Right cardiac atrium (tissue), 1 donor: ENCODE measurements around a stretch of chr5.

- PRO-cap: no peak
These were observed 1.3 kb downstream of the HOMER1 start for GRCh38 chr5:79512638-79512944.

GRCh38 chr5:79512945-79513850, 736 bp downstream of the HOMER1 start:
- PRO-cap: no peak

GRCh38 chr5:79515147-79515287, 1.1 kb upstream of the HOMER1 start:
- PRO-cap: no peak

DNA sequence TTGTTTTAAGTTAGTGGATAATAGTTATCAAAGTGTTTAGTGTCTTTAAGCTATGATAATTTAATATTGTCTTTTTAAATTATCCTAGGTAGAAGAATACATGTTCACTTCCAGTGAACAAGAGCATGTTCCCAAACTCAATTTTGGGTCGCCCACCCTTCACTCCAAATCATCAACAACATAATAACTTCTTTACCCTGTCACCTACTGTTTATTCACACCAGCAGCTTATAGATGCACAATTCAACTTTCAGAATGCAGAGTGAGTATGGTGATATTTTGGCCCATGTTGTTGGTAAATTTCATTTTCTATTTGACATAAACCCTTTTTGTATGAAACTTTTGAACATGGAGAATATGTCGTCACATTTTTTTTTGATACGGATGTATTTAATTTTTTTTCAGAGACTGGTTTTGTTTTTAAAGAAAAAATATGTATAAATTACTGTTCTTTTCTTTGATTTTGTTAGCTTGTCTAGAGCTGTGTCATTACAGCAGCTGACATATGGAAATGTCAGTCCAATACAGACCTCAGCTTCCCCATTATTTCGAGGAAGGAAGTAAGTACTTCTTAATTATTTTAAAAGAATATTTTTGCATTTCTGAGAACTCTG, 7.4 kb downstream of the TENT2 start:
- PRO-cap: no peak

DNA sequence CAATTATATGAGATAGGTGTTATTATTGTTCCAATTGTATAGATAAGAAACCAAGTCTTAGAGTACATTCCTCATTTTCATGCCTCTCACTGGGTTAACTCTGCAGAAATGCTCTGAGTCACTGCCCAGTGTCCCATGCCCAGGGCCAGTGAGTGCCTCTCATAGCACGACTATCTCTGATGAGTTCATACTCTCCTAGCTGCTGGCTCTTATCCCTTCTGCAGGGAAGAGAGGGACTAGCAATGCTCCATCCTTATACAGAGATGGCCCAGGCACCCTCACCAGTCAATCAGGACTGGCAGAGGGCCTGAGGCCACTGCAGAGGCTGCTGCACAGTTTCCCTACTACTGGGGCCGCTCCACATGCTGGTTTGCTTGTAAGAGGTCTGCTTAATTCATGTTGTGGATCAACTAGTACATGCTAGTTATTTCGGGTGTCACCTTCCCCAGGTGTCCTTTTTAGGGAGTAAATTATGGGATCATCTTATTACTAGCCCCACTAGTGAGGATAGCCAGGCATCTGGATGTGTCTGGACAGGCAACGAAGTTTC, 54.7 kb downstream of the CMYA5 start:
- PRO-cap: no peak

- PRO-cap: no peak
These were observed 115.9 kb downstream of the MTX3 start for GRCh38 chr5:79875077-79875710.

DNA sequence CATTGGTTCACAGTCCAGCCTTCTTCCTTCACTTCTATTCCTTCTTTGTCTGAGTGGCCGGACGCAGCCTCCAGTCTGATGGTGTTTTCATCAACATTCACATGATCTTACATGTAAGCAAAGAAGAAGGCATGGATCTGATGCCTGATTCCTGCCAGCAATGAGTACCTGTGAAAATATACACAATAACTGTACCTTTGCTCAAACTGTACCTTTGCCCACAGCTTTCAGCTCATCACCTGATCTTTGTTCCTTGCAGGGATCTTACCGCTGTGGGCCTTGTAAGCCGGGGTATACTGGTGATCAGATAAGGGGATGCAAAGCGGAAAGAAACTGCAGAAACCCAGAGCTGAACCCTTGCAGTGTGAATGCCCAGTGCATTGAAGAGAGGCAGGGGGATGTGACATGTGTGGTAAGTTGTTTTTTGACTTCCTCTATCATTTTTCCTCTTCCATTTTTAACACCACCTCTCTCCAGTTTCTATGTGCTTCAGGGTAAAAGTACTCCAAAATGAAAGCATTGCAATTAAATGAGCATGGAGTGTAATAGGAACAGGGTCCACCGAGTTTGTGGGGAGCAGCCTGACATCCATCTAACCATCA, 32.7 kb downstream of the THBS4 start:
- PRO-cap: no peak

DNA sequence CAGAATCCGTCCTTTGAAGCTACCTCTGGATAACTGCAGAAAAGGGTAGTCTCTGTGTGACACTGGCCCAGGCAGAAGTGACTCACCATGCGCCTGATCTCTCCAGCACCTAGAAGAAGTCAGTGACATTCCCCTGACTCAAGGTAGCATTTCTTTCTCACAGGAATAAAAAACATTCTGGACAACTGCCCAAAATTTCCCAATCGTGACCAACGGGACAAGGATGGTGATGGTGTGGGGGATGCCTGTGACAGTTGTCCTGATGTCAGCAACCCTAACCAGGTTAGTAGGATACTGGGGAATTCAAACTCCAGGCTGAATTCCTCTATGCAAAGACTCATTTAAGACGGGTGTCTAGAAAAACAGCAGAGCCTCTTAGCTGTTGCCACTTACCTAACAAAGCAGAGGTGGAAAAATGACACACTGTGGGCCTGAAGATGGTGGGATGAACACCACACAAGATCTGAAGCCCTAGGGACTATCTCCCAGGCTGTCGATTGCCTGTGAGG, 37.0 kb downstream of the THBS4 start:
- PRO-cap: no peak

DNA sequence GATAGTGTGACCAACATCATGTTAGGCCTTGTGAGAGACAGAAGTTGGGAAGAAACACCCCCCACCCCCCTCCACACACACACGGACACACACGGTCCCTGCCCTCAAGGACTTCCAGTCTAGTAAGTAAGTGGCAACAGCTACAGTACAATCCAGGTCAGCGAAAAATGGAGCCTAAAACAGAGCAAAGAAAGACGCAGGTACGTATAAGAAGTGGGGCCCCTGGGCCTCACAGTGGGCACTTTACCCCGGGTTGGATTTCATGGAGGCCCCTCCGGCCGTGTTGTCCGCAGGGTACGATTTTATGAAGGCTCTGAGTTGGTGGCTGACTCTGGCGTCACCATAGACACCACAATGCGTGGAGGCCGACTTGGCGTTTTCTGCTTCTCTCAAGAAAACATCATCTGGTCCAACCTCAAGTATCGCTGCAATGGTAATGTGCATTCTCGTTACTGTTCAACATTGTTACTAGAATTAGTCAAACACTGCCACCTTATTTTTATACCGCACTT, 47.0 kb downstream of the THBS4 start:
- PRO-cap: no peak

DNA sequence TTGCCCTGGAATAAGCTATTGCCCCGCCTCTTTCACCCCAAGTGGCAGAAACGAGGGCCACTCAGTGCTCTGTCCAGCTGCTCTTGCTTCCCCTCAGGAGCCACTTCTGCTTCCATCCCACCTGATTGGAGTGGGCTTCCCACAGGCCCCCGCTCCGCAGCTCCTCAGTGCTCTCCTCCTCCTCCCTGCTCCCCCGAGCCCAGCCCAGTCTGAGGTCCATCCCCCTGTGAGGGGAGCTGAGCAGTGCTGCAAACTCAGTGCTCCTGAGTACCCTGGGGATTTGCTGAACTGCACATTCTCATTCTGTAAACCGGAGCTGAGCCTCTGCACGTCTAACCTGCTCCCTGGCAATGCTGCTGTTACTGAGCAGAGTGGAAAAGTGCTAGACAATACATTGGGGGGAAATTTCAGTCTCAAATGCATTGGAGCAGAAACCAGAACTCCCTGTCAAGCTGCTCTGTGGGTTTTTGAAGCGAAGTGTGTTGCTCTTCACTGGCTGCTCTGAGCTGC, 74.9 kb downstream of the THBS4 start:
- PRO-cap: no peak

- PRO-cap: no peak
These were observed 72.8 kb downstream of the SERINC5 start for GRCh38 chr5:80182795-80183638.

- PRO-cap: no peak
These were observed 70.1 kb downstream of the SERINC5 start for GRCh38 chr5:80185746-80186139.

DNA sequence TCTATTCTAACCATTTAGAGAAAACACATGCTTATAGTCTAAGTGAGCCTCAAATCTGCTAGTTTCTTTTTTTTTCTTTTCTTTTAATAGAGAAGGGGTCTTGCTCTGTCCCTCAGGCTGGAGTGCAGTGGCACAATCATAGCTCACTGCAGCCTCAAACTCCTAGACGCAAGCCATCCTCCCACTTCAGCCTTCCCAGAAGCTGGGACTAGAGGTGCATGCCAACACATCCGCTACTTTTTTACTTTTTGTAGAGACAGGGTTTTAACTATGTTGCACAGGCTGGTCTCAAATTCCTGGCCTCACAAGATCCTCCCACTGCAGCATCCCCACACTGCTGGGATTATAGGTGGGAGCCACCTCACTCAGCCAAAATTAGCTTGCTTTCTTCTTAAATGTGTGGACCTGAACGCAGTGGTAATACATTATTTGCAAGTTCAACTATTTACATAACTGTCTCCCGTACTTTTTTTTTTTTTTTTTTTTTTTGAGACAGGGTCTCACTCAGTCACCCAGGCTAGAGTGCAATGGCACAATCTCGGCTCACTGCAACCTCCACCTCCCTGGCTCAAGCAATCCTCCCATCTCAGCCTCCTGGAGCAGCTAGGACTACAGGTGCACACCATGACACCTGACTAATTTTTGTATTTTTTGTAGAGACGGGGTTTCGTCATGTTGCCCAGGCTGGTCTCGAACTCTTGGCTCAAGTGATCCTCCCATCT, 66.0 kb downstream of the SERINC5 start:
- PRO-cap: no peak

GRCh38 chr5:80650464-80651308, 3.8 kb upstream of the MSH3 start:
- PRO-cap: no peak

DNA sequence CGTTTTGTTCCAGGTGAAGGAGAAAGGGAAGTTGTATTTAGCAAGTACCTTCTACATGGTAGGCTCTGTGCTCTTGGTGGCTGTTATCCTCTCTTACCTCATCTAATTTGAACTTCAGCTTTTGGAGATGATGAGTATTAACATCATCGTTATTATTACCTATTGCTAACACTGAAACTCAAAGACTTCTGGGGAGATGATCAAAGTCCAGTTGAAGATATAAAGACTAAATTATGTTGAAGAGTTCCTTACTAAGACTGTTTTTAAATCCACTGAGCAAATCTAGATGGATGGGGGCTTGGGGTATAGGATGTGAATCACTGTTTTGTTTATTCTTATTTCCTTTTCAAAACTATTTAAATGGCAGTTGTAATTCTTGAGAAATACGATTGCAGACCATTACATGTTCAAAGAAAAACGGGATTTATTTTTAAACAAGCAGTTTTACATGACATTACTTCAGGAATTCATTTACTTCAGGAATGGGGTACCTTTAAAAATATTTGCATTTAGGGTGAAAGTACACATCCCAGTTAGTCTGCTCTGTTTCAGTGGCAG, 4.3 kb downstream of the RASGRF2 start:
- PRO-cap: no peak

DNA sequence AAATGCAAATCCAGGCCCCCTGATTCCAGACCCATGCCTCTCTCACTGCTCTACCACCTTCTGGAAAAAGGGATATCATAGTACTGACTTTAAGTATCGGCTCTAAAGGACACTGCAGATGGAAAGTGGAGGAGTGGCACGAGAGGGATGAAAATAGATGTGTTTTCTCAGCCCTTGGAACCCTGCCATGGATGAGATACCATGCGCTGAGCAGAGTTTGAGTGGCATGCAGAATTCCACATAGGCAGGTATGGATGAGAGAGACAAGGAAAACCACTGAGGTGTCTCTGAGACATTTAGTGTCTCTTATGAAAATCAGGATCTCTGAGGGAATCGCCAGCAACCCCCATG, 18.8 kb downstream of the CKMT2 start:
- PRO-cap: no peak

- PRO-cap: no peak
These were observed 30.8 kb upstream of the ACOT12 start for GRCh38 chr5:81424667-81425104.

DNA sequence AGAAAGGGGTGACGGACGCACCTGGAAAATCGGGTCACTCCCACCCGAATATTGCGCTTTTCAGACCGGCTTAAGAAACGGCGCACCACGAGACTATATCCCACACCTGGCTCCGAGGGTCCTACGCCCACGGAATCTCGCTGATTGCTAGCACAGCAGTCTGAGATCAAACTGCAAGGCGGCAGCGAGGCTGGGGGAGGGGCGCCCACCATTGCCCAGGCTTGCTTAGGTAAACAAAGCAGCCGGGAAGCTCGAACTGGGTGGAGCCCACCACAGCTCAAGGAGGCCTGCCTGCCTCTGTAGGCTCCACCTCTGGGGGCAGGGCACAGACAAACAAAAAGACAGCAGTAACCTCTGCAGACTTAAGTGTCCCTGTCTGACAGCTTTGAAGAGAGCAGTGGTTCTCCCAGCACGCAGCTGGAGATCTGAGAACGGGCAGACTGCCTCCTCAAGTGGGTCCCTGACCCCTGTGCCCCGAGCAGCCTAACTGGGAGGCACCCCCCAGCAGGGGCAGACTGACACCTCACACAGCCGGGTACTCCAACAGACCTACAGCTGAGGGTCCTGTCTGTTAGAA, 134.5 kb downstream of the SSBP2 start:
- PRO-cap: no peak

DNA sequence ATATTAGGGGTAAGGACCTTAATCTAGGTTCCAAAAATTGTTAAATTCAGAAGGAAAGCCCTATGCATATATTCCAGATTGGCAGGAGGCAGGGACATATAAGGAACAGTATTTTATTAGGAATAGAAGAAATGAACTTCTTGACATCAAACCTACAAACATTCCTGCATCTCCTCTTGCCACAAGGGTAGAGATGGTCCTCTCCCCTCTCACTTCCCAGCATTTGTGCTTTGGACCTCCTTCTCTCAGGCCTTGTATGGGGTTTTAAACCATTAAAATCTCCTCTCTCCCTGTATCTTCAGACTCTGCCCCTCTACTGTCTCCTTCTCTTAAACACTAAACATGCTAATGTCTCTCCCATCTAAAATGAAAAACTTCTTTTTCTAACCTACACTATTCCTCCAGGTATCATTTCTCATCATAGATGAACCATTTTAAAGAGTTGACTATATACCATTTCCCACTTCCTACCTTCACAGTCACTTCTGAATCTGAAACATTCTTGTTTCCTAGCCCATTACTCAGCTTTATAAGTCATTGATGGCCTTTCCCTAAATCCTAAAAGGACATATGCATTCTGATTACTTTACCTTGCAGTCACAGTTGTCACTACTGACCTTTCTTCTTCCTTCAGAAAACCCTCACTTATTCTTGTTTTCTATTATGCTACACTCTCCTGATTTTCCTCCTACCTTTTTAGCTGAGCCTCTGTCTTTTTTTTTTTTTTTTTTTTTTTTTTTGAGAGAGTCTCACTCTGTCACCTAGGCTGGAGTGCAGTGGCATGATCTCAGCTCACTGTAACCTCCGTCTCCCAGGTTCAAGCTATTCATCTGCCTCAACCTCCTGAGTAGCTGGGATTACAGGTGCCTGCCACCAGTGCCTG, 118.3 kb downstream of the SSBP2 start:
- PRO-cap: no peak

- PRO-cap: no peak
These were observed 106.5 kb upstream of the SSBP2 start for GRCh38 chr5:81857269-81857933.